Hair follicular keratinocyte (primary cell): ENCODE data around the gene SPTB.

DNA sequence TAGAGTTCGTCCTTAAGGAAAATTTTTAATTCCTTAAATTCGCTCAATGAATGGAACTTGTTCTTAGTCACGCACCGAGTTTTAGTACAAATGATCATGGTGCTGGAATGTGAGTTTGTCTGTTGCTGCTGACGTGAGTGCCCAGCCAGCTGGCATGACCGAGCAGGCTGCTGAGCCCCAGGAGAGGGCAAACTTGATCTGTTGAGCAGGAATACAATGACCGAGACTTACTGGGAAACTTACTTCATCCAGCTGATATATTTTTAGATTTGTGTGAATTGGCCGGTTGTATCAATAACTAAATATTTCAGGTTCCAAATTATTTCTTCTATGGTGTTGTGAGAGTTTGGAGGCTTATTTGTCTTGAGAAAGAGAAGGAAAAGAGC is 176.1 kb downstream of the ESR2 start:
- RAMPAGE, long total RNA, result no peak

GRCh38 chr14:64388490-64388962 is 373 bp downstream of the MTHFD1 start:
- RAMPAGE, long total RNA, result no peak

DNA sequence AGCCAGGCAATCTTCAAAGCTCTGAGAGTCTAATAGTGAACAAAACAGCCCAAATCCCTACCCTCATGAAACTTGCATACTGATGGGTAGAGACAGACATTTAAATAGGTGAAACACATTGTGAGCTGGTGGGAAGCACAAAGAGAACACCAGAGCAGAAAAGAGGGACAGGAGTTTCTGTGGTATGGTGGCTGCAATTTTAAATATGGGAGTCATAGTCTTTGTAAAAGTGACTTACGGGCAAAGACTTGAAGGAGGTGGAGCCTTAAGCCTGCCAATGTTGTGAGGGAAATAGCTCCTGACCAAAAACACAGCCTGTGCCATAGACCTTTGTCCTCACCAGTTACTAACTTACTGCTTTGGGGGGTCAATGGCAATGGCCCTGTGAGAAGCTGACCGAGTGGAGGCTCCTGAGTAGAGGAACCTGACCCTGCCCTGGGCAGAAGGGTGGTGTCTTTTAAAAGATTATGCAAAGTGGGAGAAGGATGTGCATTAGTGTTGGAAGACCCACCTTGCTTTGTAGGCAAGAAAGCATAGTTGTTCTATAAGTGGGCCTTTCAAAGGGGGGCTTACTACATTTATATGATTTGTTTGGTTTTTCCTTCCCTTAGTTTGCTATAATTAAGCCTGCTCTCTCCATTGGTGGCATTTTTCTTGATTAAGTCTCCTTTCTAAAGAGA is 3.8 kb downstream of the MTHFD1 start:
- RAMPAGE, long total RNA, result no peak

DNA sequence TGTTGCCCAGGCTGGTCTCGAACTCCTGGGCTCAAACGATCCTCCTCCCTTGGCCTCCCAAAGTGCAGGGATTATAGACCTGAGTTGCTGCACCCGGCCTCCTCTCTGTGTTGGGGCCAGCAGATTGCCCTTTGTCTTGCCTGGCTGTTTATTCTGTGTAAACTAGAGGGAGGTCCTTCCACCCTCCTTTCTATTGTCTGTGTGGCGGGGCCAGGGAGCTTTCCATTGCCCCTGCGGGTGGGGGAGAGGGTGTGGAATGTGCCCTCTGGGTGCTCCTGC is 22.2 kb downstream of the MTHFD1 start:
- RAMPAGE, long total RNA, result no peak

- RAMPAGE, long total RNA, result no peak
Observed at GRCh38 chr14:64447953-64448653, 17.2 kb upstream of the AKAP5 start.

DNA sequence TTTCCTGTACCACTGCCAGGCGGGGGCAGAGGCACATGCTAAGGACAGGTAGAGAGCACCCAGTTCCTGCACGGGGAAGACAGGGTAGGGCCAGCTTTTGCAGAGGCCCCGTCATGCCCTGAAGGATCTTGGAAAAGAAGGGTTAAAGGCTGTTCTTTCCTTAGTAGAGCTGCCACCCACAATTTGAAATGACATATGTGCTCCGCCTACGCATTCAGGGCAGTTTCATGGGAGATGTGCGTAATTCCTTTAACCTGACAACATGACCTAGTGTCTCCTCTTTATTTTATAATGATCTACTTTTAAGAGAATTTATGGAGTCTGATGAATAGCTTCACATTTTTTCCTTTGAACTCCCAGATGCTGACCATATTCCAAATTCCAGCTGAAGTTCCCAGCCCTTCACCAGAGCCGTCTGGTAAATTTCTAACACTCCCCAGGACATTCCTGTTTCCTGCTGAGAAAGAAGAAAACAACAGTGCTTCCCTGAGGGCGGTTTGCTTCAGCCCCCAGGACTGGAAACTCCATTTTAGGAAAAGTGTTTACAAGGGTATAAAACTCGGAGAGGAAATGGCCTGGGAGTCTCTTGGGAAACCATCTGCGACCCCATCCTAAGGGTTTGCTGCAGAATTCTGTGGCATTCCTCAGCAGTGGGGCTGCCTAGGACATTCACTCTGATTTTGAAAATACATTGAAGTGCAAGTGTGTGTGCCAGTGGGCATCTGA is 58.8 kb upstream of the PLEKHG3 start:
- RAMPAGE, long total RNA, result no peak

- RAMPAGE, long total RNA, result no peak
Observed at GRCh38 chr14:64685699-64685995, 18.6 kb upstream of the PLEKHG3 start.

GRCh38 chr14:64692505-64693063 is 11.6 kb upstream of the PLEKHG3 start:
- RAMPAGE, long total RNA, result no peak

- RAMPAGE, long total RNA, result no peak
Observed at GRCh38 chr14:64741058-64741712, 37.0 kb downstream of the PLEKHG3 start.

DNA sequence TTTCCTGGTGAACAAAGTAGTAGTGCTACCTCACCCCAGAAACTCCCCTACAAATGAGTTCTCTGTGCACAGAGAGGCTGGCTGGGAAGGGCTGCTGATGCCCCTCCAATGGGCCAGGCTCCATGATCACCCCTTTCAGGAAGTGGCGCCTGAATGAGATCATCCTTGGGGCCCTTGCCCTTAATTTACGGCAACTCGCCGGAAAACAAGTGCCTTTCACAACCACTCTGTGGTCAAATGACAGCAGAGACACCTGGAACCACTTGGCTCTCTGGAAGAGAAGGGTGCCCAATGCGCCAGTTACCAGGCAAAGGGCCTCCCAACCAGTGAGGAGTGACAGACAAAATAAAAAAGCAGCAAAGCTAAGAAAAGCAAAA is 24.9 kb downstream of the SPTB start:
- RAMPAGE, long total RNA, result no peak

- RAMPAGE, long total RNA, result no peak
Observed at GRCh38 chr14:64879142-64880352, at the start of gene SPTB. Gene SPTB (minus strand): TSS chr14:64879907.

- RAMPAGE, long total RNA, result no peak
Observed at GRCh38 chr14:64948255-64948798, 5.8 kb upstream of the GPX2 start.

DNA sequence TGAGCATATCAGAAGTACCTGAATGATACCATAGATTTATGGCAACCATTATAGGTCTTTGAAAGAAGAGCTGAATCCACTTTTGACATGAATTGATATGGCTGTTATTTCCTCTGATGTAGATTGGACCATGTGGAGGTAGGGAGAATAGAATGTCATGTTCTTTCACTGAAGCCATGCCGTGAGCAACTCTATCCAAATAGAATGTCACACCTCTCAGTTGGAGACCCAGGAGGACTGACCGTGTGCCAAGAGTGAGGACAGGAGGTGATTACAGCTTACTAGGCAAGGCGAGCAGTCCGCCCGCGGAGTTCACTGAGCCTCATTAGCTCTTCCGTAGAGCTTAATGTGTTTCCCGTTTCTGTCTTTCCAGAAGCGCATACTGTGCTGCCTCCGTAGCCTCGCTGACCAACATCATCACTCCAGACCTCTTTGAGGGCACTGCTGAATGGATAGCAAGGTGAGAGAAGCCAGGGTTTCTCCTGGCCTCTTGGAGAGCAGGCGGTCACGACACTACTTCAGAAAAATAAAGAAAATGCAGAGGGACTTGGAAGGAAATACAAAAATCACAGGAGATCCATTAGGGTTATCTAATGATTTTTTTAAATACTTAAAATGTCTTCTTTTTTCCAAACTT is 45.7 kb downstream of the FNTB start:
- RAMPAGE, long total RNA, result no peak

- RAMPAGE, long total RNA, result no peak
Observed at GRCh38 chr14:65237824-65238554, 135.7 kb upstream of the MAX start.

GRCh38 chr14:65287018-65288198 is 125.1 kb upstream of the FUT8 start:
- RAMPAGE, long total RNA, result no peak

DNA sequence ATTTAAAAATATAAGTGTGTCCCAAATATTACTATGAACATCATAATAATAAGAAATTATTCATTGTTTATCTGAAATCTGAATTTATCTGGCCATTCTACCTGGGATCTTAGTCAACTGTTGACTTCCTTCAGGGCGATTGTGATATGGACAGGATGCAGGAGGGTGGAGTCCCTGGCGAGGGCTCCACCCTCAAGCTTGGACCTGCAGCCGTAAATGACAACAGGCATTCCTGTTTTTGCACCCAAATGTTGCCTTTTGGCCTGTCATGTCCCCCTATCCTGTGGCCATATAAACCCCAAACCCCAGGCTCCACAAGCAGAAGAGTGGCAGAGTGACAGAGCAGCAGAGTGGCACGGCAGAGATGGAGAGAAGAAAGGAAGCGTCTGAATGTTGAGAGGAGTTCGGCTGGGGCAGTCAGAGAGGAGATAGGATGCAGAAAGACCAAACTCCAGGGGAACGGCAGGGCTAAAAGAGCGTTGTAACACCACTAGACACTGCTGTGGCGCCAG is 39.4 kb upstream of the FUT8 start:
- RAMPAGE, long total RNA, result no peak

GRCh38 chr14:65429687-65430282 is 17.3 kb downstream of the FUT8 start:
- RAMPAGE, long total RNA, result no peak

GRCh38 chr14:65564696-65565124 is 152.2 kb downstream of the FUT8 start:
- RAMPAGE, long total RNA, result no peak

DNA sequence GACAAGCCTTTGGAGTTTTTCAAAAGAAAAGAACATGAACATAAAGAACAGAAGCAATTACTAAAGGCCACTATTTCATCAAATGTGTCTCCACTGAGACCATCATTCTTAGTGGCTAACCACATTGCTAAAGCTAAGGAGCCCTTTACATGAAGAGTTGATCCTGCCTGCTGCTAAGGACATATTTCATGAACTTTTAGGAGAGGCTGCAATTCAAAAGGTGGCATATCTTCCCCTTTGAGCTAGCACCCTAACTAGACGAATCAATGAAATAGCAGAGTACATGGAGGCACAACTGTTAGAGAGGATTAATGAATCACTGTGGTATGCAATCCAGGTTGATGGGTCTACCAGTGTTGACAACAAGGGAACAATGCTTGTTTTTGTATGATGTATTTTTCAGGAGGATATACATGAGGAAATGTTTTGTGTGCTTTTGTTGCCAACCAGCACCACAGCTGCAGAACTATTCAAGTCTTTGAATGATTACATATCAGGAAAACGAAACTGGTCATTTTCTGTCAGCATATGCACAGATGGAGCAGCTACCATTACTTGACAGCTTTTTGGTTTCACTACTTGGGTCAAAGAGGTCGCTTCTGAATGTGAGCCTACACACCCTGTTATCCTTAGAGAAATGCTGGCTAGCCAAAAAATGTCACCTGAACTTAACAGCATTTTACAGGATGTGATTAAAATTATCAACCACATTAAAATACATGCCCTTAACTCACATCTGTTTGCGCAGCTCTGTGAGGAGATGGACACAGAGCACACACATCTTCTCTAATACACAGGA is 142.5 kb downstream of the GPHN start:
- RAMPAGE, long total RNA, result no peak

DNA sequence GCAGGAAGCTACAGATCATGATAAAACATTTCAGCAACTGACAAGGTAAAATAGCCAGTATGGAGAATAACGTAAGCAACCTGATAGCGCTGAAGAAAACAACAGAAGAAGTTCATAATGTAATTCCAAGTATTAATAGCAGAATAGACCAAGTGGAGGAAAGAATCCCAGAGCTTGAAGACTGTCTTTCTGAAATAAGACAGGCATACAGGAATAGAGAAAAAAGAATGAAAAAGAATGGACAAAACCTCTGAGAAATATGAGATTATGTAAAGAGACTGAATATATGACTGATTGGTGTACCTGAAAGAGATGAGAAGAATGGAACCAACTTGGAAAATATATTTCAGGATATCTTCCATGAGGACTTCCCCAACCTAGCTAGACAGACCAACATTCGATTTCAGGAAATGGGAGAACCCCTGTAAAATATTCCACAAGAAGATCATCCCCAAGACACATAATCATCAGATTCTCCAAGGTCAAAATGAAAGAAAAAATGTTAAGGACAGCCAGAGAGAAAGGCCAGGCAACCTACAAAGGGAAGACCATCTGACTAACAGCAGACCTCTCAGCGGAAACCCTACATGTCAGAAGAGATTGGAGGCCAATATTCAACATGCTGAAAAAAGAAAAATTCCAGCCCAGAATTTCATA is 154.9 kb downstream of the GPHN start:
- RAMPAGE, long total RNA, result no peak